Smooth muscle cell (in vitro differentiated cells): ENCODE results near the genes ZNF394 and MCM7.

GRCh38 chr7:99142941-99143957, 659 bp downstream of the SMURF1 start:
- RAMPAGE, long total RNA, result no peak

DNA sequence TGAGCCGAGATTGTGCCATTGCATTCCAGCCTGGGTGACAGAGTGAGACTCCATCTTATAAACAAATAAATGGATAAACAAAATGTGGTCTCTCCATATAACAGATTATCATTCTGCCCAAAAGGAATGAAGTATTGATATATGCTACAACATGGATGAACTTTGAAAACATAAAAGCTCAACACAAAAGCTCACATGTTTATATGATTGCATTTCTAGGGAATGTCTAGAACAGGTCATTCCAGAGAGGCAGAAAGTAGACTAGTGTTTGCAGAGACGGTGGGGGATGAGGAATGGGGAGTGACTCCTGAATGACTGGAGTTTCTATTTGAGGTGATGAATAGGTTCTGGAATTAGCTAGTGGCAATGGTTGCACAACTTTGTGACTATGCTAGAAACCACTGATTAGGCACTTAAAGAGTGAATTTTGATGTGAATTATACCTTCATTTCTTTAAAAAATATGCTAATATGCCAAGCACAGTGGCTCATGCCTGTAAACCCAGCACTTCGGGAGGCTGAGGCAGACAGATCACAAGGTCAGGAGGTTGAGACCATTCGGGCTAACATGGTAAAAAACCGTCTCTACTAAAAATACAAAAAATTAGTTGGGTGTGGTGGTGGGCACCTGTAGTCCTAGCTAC, 6.9 kb downstream of the KPNA7 start:
- RAMPAGE, long total RNA, result no peak

GRCh38 chr7:99314300-99314847, 11.3 kb upstream of the ARPC1A start:
- RAMPAGE, long total RNA, result no peak

- RAMPAGE, long total RNA, result no peak
These were observed 6.5 kb downstream of the ARPC1B start for GRCh38 chr7:99380937-99381501.

- RAMPAGE, long total RNA, result no peak
These were observed 10.5 kb downstream of the BUD31 start for GRCh38 chr7:99419059-99419793.

DNA sequence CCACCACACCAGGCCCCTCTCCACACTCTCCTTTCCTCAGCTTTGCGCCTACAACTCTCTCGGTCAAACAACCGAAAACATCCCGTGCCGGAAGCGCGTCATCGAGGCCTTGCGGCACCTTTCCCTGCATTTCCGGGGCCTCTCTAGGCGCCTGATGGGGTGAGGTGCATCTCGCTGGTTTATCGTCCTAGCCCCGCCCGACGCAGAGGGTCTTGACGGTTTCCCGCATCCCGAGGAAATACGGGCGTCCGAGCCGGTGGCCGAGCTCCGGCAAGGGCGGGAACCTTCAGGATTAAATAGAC, at the start of gene ZNF394:
Gene ZNF394 (minus strand): TSS at position 79 of the 302 bp plus-strand sequence.
- RAMPAGE, long total RNA, result start-site peak on the minus strand centred at position 80 of the sequence, 60 bp wide, 55 and 16 reads in 2 replicates

- RAMPAGE, long total RNA, result no peak
These were observed 3.0 kb upstream of the FAM200A start for GRCh38 chr7:99554802-99555475.

- RAMPAGE, long total RNA, result no peak
These were observed 382 bp upstream of the ZNF655 start for GRCh38 chr7:99558159-99558360.

- RAMPAGE, long total RNA, result no peak
These were observed 5.5 kb downstream of the CYP3A7 start for GRCh38 chr7:99729467-99729856.

GRCh38 chr7:99752449-99752992, 17.5 kb upstream of the CYP3A7 start:
- RAMPAGE, long total RNA, result no peak

DNA sequence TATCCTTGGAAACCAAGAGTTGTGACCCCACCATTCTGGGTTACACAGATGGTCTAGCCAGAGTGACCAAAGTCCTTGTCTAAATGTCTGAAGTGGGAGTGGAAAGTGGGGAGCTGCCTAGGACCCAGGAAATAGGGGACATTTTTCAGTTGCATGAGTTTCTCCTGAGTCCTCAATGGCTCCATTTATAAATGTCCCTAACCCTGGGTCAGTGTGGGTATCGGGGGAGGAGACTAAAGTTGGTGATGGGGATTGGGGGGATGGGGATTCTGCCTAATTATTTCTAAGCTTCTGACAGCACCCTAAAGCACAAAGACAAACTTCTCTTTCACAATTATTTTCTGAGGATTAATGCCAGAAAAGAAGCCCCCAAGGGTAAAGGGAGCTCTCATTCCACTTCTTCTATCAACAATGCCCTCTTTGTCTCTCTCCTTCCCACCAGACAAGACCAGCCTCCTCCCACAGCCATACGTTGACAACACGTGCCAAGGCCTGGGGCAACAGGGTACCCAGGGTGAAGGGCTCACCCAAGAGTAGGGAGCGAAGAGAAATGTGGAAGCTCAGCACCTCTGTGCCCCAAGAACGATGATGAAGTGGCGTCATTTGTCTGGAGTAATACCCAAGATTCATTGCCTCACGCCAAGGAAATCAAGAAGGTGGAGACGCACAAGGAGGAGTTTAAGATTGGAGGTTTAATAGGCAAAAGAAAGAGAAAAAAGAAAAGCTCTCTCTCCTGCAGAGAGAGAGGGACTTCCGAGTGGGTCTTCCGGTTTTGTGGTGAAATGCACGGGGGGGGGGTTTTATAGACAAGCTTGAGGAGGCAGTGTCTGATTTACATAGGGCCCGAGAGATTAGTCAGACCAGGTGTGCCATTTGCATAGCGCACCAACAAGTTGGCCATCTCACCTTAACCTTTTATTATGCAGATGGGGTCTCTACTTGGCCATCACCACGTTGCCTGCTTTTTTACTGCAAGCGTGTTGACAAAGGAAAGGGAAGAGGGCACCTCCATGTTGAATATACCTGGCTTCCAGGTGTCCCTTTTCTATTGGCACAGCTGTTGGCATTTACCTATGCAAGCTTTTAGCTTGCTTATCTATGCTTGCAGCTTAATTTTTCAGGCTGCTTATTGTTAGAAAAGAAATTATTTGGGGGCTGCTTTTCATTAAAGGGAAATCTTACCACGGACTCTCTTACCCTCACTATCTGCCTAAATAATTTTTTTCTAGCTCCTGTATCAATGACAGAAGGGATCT, 14.5 kb upstream of the GJC3 start:
- RAMPAGE, long total RNA, result no peak

DNA sequence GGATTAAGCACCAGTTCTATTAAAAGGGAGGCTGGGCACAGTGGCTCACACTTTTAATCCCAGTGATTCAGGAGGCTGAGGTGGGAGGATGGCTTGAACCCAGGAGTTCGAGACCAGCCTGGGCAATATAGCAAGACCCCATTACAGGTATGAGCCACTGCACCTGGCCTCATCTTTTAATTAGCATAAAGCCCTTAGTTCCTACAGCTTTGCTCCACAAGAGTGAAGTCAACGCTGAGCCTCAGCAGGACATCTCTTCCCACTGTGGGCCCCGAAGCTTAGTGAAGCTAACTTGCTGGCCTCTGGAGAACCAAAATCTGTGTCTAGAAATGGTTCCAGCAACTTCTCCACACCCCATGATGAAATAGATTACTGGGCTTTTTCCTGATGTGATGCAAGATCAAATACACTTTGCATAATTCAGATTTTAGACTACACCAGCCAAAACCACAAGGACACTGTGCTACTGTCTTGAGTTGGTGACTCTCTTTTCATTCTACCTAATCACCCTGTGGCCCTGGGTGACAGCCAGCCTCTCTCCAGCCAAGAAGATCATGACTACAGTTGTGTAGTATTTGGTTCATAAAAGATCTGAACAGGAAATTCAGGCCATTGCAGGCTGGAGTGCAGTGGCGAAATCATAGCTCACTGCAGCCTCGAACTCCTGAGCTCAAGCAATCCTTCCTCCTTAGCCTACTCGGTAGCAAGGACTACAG, 22.3 kb downstream of the AZGP1 start:
- RAMPAGE, long total RNA, result no peak

DNA sequence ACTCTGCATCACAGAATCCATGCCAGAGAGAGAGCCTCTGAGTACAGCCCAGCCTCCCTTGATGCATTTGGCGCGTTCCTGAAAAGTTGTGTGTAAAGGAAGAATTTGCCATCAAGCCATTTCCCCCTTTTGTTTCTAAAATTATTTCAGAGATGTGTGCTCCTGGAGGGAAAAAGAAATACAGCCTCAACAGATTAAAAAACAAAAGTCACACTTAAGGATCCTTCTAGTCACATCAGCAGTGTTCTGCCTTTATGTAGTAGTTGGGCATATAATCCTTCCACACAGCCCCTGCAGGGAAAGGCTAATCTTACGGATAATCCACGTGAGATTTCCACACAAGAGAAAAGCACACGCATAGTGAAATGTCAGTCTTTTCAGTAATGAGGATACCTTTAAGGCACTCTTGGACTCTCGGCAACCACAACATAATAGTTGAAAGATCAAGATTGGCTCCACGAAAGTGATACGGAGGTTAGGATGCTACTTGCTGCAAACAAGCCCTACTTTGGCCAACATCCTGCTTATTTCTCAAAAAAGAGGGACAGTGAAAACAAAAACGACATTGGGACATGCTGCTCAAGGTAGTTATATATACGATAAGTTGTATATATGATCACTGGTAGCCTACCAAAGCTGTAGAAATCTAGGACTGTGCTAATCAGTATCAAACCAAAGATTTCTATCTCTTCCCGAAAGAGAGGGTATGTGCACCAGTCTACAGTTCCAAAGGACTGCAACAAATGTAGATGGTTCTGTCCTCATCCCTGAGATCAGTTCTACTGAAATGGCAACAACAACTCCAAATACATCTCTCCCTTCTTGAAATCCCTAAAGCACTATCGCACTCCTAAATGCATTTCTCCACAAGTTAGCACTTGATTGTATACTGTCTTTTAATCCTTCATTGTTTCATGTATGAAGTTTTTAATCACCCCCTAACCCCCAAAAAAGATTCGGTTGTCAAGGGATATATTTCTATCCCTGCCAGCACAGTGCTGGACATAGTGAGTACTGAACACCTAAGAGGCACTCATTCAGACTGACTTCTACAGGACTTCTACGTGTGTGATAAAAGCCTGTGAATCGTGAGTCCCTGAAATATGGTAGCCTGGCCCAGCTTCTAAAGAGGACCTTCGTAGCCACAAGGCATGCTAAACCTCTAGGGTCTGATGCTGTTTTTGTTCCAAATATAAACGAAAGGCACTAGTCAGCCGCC, 15.1 kb upstream of the ZSCAN21 start:
- RAMPAGE, long total RNA, result no peak

- RAMPAGE, long total RNA, result no peak
These were observed 3.8 kb downstream of the COPS6 start for GRCh38 chr7:100092715-100092889.

GRCh38 chr7:100101011-100101479, at the start of gene MCM7:
Gene MCM7 (minus strand): TSS chr7:100101397.
- RAMPAGE, long total RNA, result start-site peak on the minus strand at chr7:100101345-100101383, 198 and 49 reads in 2 replicates

- RAMPAGE, long total RNA, result no peak
These were observed 13.2 kb upstream of the PILRB start for GRCh38 chr7:100344497-100345274.

DNA sequence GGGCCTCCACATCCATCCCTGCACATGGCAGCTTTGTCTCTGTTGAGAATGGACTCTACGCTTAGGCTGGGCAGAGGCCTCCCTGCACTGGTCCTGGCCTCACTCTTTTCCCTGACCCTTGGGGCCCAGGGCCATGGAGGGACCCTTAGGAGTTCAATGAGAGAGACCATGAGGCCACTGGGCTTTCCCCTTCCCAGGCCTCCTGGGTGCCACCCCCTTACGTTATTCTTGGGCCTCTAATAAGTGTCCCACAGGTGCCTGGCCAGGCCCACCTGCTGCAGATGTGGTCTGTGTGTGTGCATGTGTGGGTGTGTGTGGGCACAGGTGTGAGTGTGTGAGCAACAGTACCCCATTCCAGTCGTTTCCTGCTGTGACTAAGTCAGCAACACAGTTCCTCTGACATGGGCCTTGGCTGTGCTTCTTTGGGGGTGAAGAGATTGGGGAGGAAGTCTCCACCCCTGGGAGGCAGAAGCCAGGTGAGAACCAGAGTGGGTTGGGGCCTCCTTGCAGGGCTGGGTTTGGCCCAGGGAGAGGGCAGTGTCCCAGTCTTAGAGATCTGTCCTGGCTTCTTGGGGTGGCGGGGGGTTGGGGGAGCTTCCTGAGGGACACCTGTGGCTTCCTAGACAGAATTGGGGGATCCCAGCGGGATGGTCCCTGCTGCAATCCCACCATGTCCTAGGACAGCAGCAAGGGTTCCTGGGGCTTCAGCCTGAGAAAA, 4.2 kb upstream of the PILRB start:
- RAMPAGE, long total RNA, result no peak

GRCh38 chr7:100371562-100372254, 1.6 kb upstream of the PILRA start:
- RAMPAGE, long total RNA, result no peak

- RAMPAGE, long total RNA, result no peak
These were observed 5.4 kb upstream of the SPACDR start for GRCh38 chr7:100469337-100469945.

DNA sequence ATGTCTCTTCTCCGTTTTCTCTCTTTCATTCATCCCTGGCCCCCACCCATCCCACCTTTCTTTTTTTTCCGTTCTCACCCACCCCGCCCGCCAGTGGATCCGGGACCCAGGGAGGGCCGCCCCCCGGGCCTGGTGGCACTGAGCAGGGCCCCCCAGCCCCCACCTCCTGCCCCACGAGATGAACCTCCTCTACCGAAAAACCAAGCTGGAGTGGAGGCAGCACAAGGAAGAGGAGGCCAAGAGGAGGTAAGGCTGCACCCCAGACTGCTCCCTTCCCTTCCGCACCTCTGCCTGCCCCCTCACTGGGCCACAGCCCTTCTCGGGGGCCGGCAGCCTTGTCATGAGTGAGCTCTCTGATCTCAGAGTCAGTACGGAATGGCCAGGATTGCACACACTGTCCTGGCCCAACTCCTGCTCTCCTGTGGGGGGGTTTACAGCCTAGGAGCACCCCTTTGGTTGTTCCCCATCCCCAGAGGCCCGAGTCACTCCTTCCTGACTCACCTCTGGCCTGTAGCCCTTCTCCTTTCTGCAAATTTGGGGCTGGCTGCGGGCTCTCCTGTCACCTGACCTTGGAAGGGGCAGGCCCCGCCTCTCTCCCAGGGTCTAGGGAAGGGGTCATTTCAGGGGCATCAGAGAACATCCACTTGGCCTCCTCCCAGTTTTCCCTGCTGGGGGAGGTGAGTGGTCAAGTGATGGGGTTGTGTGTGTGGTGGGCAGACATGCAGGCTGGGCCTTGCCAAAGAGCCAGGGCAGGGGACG, 1.6 kb downstream of the NYAP1 start:
- RAMPAGE, long total RNA, result no peak